Gastrocnemius medialis (tissue), 3 donors: Measurements from ENCODE around the genes NDUFC2, ALG8 and CREBZF.

GRCh38 chr11:78079527-78080182, at the start of gene NDUFC2:
Gene NDUFC2 (minus strand): TSS chr11:78079862.
- PRO-cap: bidirectional peak, plus-strand start at chr11:78079957, minus-strand start at chr11:78079861
- RAMPAGE, long total RNA, 3 experiments: start-site peak on the minus strand in 3 of 3 experiments, at chr11:78079811-78079892 at its widest, 564 to 11,289 reads per replicate

- PRO-cap: bidirectional peak, plus-strand start at chr11:78139756, minus-strand start at chr11:78139608
- RAMPAGE, long total RNA, 3 experiments: start-site peak on the minus strand in 3 of 3 experiments, at chr11:78139592-78139626 at its widest, 22 to 59 reads per replicate
Measured at GRCh38 chr11:78139244-78140481, at the start of gene ALG8. Gene ALG8 (minus strand): TSS chr11:78139626.

- PRO-cap: no peak
- RAMPAGE, long total RNA, 3 experiments: no peak in any of the 3 experiments
Measured at GRCh38 chr11:78226383-78227104, 37.8 kb downstream of the USP35 start.

DNA sequence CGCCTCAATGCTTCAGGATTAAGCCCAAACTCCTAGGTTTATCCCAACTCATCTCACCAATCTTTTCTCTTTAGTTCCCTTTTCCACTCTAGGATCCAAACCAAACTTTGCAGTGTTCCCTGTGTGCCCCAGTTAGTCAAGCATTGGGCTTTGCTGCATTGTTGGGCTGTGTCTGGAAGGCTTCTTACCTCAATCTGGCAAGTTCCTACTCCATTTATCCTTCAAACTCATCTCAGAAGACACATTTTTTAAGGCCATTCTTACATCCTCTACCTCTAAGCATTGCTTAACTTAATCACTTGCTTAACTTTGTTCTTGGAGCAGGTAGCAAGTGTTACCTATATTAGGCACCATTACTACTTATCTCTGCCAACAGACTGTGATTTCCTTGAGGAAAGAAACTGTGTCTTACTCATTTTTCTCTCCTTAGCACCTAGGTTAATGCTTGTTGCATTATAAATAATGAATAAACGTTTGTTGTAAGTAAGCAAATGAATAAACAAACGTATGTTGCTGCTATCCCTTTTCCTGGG, 41.0 kb downstream of the USP35 start:
- PRO-cap: no peak
- RAMPAGE, long total RNA, 3 experiments: no peak in any of the 3 experiments

- PRO-cap: no peak
- RAMPAGE, long total RNA, 3 experiments: no peak in any of the 3 experiments
Measured at GRCh38 chr11:78325052-78326164, 92.2 kb downstream of the GAB2 start.

DNA sequence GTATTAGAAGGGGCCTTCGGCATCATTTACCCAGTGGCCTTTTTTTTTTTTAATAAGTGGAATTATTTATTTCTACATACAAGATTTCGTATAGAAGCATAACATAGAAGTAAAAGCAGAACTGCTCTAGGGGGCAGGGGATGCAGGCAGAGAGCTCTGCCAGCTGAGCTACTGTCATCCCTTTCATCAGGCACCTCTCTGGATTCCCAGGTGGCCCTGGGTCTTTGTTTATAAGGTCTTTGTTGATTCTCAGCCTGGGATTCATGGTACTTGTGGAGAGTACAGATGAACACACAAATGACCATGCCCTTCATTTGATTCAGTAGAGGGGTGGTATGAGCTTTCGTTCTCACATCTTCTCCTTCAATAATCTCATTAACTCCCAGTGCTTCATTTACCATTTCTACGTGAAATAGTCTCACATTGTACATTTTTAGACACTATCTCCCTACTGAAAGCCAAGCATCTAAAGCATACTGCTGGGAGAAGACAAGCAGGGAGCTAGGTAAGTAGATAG, 66.3 kb downstream of the GAB2 start:
- PRO-cap: no peak
- RAMPAGE, long total RNA, 3 experiments: no peak in any of the 3 experiments

GRCh38 chr11:78400007-78400600, 17.5 kb downstream of the GAB2 start:
- PRO-cap: no peak
- RAMPAGE, long total RNA, 3 experiments: no peak in any of the 3 experiments

GRCh38 chr11:78423910-78424655, 6.5 kb upstream of the GAB2 start:
- PRO-cap: no peak
- RAMPAGE, long total RNA, 3 experiments: no peak in any of the 3 experiments

- PRO-cap: no peak
- RAMPAGE, long total RNA, 3 experiments: no peak in any of the 3 experiments
Measured at GRCh38 chr11:79086924-79088102, 353.5 kb downstream of the TENM4 start.

DNA sequence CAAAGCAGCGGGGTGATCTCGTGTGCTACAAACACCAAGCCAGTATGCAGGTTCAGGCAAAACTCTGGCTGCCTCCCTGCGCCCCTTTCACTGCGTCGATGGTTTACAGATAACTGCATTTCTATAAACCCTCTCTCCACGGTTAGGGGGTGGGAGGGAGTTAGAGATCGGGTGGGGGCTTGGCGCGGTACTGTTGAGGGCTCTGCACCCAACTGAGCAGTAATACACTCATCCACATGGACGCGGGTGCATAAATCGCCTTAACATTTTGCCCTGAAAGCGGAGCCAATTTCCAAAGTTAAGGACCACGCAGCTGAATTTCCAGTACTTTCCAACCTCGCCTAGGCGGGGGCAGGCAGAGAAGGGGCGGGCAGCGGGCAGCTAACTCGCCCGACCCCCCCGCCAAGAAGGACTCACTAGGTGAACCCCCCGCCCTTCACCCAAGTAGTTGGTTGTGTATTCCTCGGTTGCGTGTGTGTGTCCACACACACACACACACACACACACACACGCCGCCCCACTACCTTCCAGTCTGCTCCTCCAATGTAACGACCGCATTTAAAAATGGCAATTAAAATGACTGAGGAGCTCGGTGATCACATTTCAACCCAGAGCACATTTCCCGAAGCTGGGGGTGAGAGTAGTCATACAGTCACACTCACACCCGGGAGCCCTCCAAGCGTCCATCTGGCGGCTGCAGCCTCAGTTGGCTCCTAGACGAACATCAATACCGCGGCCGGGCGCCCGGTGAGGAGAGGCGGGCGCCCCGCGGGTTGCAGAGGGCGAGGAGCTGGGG, 1.4 kb downstream of the TENM4 start:
- PRO-cap: no peak
- RAMPAGE, long total RNA, 3 experiments: no peak in any of the 3 experiments

DNA sequence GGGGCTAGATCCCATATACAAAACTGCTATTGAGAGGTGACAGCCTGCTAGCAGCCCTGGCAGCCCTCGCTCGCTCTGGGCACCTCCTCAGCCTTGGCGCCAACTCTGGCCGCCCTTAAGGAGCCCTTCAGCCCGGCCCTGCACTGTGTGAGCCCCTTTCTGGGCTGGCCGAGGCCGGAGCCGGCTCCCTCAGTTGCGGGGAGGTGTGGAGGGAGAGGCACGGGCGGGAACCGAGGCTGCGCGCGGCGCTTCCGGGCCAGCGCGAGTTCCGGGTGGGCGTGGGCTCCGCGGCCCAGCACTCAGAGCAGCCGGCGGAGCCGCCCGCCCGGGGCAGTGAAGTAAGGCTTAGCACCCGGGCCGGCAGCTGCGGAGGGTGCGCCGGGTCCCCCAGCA, 330.0 kb downstream of the FAM181B start:
- PRO-cap: no peak
- RAMPAGE, long total RNA, 3 experiments: no peak in any of the 3 experiments

DNA sequence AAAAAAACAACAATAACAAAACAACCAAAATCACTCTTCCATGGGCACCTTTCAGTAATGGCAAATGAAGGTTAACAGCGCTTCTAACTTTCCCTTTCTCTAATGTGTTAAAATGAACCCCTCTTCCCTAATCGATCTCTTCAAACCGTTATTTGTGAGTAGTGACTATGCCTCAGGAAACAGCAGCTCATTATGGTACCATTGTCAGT, 1.1 kb downstream of the RAB30 start:
- PRO-cap: no peak
- RAMPAGE, long total RNA, 3 experiments: no peak in any of the 3 experiments

DNA sequence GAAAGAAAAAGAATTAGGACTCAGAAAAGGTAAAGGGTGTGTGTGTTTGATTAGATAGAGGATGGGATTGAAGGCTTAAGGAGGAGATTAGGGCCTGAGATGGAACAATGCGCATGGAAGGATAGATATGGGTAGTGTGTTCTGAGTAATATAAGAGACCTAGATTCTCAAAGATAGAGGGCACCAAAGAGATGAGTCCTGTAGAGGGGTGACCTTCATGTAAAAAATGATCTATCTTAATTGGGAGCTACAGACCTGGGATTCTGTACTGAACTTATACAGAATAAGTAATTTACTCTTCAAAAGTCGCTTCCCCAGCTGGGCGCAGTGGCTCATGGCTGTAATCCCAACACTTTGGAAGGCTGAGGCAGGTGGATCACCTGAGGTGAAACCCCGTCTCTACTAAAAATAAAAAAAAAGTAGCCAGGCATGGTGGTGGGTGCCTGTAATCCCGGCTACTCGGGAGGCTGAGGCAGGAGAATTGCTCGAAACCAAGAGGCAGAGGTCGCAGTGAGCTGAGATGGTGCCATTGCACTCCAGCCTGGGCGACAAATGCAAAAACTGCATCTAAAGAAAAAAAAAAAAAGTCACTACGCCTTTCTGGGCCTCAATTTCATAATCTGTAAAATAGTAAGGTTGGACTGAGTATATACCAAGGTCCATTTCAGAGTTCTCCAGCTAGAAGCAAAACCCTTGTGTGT, 17.5 kb upstream of the RAB30 start:
- PRO-cap: no peak
- RAMPAGE, long total RNA, 3 experiments: no peak in any of the 3 experiments

- PRO-cap: no peak
- RAMPAGE, long total RNA, 3 experiments: no peak in any of the 3 experiments
Measured at GRCh38 chr11:83186158-83186861, 7.2 kb upstream of the ANKRD42 start.

- PRO-cap: no peak
- RAMPAGE, long total RNA, 3 experiments: no peak in any of the 3 experiments
Measured at GRCh38 chr11:83284865-83285150, 1.4 kb downstream of the CCDC90B start.

- PRO-cap: no peak
- RAMPAGE, long total RNA, 3 experiments: no peak in any of the 3 experiments
Measured at GRCh38 chr11:83508674-83509327, 222.6 kb upstream of the CCDC90B start.

DNA sequence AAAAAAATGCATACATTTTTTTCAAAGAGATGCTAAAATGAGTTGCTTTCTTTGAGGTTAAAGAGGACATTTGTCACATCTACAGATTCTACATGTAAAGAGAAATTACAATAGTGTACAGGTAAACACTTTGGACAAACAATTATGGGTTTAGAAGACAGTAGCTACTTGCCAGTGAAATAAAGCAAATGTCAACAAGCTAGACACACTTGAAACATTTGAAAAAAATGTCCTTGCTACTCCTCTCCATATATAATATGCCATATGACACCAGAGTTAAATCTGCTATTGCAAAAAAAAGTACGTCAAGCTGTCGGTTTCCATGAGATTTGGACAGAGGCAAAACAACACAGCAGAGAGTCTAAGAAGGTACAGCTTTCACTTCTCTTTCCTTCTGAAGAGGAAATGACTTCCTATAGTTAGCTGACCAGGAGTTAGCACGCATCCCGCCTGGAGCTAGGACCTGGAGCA, 394.8 kb upstream of the CCDC90B start:
- PRO-cap: no peak
- RAMPAGE, long total RNA, 3 experiments: no peak in any of the 3 experiments

DNA sequence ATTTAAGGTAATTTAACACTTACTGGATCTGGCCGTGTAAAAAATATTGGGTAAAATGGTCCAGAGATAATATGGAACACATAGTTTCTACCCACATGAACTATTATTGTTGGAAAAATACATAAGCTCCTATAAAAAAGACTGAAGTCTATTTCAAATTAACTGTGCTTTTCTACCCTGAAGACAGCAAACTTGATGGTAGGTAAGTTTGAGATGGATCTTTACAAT, 729.4 kb downstream of the DLG2 start:
- PRO-cap: no peak
- RAMPAGE, long total RNA, 3 experiments: no peak in any of the 3 experiments

- PRO-cap: no peak
- RAMPAGE, long total RNA, 3 experiments: no peak in any of the 3 experiments
Measured at GRCh38 chr11:85628707-85629735, 628 bp downstream of the TMEM126B start.

DNA sequence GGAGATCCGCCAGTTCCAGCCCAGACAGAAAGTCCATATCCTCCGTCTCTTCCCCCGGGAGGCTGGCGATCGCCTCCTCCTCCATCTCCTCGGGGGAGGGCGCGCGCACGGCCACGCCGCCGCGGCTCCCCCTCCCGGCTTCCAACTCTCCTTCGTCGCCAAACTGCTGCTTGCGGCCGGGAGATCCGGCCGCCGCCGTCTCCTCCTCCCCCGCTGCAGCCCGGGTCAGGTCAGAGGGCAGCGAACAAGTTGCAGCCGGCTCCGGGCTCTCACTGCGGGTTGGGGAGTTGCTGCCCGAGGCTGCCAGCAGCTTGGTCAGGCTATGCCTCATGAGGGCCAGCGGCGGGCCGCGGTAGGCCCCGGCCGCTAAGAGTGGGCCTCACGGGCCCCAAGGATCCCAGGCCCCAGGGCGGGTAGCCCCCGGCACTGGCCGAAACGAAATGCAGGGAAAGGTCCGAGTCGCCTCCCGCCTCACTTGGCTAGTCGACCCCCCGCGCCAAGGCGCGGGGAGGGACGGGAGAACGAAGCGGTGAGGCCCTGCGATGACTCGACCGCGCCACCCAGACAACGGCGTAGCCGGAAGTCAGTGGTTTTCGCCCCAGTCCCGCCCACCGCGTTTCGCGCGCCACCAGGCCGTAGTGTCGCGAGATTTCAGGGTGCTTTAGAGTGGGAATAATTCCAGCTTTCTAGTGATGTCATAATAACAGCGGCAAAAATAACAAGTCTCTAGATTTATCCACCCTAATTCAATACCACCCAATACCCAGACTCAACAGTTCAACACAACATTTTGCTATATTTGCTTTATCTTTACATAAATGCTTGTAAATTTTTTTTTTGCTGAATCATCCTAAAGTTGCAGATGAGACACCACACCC, at the start of gene CREBZF:
Gene CREBZF (minus strand): TSS at position 585 of the 878 bp plus-strand sequence.
- PRO-cap: unidirectional peak, plus-strand start at position 169 of the sequence; unidirectional peak, minus-strand start at position 561 of the sequence
- RAMPAGE, long total RNA, 3 experiments: start-site peak on the minus strand in 3 of 3 experiments, centred at positions 554 to 562 of the sequence, 120 to 250 reads per replicate